Bronchial lymph node (tissue), 1 donor: ENCODE measurements around a stretch of chr2.

DNA sequence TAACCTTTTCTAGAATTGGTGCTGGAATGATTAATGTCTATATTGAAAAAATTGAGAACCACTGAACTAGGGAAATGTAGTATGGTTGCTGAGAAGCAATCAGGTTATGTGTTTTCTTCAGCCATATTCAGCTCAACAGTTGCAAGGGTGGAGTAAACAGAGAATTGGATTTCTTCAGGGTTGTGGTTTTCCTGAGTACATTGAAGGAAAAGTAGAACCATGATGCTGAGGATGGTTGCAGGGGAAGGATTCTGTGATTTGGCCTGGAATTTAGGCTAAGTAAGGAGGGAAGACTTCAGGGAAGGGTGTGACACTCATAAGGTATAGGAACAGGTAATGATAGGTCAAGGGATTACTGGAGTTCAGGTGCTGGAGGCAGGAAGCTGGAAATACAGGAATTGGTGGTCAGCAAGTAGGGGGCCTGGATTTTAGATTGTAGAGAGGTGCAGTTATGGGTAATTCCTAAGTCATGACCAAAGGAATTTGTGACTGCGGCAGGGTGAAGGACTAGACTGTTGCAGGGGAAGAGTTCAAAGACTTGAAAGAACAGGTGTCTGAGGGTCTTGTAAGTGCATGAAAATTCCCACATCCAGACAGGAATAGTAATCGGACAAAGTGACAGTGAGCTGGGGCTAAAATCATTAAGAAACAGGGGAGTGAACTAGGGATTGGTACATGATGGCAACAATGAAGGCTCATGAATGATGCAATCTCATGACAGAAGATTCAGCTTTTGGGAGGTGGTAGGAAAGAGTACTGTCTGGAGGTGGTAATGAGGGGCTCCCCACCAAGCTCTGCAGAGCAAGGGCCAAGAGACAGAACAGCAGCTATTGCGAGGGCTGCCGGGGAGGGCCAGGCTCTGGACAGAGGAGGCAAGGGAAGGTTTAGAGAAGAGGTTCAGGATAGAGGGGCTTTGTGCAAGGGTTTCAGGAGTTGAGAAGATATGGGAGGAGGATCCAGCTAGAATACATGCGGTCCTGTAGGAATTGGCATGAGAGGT is 31.1 kb downstream of the MAP3K20 start:
- PRO-cap = no peak

- PRO-cap = no peak
Observed at GRCh38 chr2:173209488-173209936, 133.9 kb downstream of the MAP3K20 start.

- PRO-cap = no peak
Observed at GRCh38 chr2:173355286-173356042, 792 bp downstream of the CDCA7 start.

GRCh38 chr2:173927597-173928359 is 37.4 kb downstream of the SP3 start:
- PRO-cap = no peak

DNA sequence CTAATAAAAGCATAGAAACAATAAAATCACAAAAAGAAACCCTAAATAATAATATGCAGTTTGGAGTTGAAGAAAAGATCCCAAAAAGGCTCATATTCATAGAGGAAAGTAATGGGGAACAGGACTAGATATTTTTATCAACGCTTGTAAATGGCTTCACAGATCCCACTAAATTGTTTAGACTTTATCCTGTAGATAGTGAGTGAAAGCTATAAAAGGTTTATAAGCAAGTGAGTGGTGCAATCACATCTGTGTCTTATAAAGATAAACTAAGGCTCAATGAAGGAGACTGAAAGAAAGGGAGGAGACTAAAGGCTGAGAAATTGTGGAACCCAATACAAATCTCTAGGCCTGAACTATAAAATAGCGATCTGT is 7.7 kb downstream of the SP3 start:
- PRO-cap = no peak

DNA sequence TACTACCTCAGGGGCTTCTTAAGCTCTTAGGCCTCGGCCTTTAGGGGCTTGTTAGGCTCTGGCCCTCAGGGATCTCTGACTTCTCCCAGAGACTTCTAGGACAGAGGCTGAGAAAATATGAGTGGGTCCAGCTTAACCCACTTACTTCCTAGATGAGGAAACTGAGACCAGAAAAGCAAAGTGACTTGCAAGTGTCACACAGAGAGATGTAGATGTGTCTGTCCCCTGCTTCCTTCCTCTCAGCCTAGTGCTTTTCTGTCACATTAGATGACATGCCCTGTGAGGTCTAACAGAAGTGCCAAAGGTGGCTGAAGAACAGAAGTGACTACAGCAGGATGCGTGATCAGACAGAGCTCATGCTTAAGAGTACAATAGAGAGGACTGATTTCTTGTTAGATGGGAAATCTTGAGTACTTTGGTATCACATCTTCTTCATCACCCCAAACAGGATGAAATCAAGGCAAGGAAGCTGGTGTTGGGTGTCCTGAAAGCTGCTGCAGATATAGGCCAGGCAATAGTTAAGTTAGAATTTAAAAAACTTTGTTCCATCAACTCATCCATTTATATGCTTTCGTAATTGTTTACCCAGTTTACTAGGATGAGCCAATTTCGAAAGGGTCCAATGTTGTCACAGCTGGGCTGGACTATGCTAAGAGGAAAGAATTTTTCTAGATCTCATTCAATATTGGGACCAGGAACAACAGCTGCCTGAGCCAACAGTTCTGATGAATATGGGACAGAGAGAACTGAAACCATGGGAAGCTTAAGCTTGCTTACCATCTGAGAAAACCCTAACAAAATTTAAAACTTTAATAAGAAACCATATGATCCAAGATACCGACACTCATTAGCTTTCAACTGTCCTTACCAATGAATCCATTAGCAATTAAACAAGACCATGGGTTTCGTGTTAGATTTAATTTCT is 21.5 kb upstream of the SP3 start:
- PRO-cap = bidirectional peak, plus-strand start at position 678 of the sequence, minus-strand start at position 561 of the sequence

GRCh38 chr2:174012612-174013274 is 47.6 kb upstream of the SP3 start:
- PRO-cap = bidirectional peak, plus-strand start at chr2:174013214, minus-strand start at chr2:174013096

DNA sequence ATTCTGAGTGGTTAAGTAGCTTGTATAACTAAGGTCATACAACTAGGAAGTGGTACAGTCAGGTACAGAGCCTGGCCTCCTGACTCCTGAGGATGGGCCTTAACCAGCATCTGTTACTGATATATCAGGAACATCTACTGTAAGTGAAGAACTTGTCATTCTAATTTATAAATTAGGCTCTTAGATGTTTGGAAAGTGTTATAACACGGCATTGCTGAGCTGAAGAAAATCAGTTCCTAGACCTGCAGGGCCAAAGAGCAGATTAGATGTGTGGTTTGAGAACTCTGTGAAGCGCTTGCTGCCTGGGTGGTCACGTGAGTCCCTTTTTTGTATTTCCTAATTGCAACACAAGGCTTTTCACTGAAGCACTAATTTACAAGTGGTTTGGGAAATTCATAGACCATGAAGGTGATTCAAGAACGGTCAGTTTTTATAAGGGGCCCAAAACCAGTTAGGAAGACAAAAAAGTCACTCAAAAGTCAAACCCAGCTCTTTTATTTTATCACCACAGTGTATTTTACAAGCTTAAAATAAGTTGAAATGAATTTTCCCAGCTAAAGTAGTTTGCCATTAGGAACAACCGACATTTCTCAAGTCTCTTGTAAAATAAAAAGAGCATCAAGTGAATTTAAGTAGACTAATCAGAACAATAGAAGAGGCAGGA is 106.9 kb upstream of the SP3 start:
- PRO-cap = no peak

DNA sequence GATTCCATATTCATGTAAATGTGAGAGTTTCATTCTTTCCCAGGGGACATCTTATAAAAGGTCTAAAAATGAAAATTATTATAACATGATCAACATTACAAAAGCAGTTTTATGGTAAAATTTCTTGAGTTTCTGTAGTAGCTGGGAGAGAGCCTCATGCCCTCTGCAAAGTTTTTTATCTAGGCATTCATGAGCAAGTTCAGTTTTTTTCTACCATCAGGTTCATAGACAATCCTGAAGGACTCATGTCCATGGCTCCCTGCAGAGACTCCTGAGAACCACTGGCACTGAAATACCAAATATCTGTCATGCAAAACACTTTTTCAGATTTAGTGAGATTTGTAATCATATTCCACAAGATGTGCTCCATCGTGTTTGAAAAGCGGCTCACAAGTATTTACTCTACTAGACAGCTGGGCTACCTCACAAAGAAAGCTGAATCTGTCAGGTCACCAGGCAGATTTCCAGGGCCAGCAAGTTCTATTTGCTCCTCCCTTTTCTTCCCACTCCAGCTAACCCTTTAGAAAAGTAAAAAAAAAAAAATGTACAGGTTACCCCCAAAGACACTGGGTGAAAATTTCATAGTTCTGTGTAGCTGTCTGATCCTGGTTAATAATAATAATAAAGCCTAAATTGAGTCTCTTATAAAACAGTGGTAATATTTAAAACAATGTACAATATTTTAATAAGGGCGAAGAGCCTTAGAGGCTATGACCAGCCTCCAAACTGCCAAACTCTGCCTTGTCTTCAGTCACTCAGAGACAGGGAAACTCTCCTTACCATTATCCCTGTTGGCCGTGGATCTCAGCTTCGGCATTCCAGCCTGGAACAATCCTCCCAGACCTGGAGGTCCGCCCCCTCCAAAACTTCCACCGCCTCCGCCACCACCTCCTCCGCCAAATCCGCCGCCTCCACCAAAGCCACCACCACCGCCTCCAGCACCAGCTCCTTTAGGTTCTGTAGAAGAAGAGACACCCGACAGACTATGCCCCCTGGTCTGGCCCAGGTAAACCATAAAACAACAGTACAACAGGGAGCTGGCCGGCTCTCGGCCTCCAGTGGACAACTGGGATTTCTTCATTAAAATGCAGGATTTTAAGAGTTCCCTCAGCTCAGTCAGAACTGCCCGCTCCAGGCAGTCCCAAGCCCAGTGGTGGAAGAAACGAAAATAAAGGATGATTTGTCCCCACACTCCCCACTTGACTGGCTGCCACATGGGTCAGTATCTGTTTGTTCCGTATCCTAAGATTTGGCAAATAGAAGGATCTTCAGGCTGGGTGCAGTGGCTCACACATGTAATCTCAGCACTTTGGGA is 22.7 kb downstream of the WIPF1 start:
- PRO-cap = no peak

DNA sequence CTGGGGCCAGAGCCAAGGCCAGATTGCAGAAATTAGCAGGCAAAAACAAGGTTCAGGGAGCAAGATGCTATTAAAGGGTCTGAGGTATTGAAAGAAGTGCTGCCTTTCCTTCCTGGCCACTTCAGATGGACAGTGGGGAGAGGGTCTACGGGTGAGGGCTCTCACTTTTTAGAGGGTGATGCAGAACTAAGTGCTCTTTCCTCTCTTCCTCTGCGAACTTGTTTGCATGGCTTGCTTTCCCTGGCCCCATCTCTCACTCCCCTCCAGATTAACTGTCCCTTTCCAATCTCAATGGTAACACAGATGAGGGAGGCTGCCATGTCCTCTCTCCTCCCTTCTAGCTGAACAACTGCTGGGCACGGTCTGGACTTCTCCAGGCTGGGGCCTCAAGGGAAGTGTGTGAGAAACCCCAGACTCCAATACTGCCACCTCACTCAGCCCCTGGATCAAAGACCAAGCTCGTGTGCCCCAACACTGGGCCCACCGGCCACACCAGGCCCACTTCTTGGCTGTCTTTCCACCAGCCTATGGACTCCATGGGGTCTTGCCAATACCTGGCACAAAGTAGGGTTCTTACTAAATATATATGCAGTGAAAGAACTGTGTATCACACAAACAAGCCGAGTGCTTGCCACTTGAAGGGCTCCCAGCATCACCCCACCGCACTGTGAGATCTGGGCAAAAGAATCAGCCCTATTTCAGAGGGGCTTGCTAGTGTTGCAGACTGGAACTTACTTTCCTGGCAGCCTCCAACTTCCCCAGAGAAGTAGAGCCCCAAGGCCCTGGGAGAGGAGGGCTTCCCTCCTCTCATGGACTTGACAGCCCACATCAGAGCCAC is 8.7 kb downstream of the WIPF1 start:
- PRO-cap = no peak

GRCh38 chr2:174614051-174614922 is 16.7 kb upstream of the WIPF1 start:
- PRO-cap = no peak

DNA sequence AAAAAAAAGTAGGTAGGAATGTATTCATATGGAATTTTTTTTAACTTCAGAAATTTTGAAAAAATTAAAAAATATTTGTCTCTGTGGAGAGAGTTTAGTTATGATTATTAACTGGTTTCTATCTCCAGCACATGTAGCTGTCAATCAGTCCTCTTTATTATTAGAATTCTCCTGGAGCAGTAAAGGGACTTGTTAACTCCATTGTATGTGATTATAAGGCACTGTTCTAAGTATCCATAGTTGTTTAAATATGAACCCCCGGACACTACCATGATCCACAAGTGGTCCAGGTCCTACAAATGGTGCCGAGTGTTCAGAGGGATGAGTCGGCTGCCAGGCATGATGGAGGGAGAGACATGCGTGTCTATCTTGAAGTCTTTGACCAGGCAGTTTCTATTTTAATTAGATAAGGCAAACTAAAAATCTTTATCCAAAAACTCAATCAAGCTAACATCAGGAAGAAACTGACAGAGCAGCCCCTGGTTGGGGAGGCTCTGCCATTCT is 468 bp downstream of the CHRNA1 start:
- PRO-cap = no peak

- PRO-cap = no peak
Observed at GRCh38 chr2:175127602-175127941, 40.4 kb downstream of the ATF2 start.

DNA sequence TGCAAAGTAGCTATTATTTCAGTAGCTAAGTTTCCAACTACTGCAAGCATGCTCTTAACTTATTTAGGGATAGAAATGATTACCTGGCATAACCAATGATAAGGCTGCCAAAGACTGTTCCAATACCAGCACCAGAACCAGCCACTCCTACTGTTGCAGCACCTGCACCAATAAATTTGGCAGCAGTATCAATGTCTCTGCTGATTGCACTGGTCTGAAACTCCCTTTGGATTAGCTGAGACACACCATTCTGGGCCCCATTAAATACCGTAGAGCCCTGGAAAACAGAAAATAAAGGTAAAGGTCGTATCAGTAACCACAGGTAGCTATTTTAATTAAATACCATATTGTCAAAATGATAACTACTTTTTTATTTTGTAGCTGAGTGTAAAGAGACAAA is 2.5 kb downstream of the ATP5MC3 start:
- PRO-cap = no peak

GRCh38 chr2:175180508-175181125 is 893 bp downstream of the ATP5MC3 start:
- PRO-cap = unidirectional peak, plus-strand start at chr2:175180958

GRCh38 chr2:175593681-175594796 is 408.0 kb downstream of the LNPK start:
- PRO-cap = no peak

- PRO-cap = no peak
Observed at GRCh38 chr2:175857420-175857717, 144.7 kb downstream of the LNPK start.

DNA sequence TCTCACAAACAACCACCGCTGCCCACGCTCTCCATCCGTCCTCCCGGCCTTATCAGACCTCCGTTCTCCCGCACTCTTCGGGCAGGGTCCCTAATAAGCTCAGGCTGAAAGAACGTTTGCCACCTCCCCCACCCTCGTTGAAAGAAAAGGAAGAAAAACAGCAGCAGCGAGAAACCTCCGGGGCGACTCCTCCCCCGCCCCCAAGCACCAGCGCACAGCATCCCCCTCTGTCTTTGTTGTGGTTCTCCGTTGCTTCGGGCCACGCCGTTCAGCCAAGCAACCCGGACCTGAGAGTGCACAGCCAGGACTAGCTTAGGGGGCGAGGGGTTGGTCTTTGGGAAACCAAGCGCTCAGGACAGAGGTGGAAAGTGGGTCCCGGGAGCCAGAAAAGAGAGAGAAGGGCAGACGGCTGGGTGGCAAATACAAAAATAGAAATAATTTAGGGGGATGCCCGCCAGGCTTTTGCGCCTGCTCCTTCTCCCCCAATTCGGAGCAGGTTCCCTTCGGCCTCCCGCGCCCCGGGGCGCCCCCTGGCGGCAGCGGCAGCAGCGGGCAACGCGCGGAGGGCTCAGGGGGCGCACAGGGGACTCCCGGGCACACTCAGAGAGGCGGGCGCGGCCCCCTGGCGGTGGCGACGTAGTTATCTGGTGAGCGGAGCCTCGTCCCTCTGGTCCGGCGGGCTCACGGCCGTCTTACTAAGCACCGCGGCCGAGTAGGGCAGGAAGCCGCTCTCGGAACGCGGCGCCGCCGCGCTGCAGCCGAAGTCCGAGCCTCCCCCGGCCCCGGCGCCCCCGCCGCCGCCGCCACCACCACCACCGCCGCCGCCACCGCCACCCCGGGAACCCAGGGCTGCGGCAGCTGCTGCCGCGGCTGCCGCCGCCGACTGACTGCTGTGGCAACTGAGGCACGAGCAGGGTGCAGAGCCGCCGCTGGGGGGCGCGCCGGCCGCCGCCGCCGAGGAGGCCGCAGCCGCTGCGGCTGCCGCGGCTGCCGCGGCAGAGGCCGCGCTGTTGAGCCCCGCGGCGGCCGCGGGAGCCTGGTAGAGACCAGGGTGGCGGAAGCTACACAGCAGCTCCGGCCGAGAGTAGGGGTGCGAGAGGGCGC is 3.9 kb downstream of the EVX2 start:
- PRO-cap = unidirectional peak, minus-strand start at position 889 of the sequence

DNA sequence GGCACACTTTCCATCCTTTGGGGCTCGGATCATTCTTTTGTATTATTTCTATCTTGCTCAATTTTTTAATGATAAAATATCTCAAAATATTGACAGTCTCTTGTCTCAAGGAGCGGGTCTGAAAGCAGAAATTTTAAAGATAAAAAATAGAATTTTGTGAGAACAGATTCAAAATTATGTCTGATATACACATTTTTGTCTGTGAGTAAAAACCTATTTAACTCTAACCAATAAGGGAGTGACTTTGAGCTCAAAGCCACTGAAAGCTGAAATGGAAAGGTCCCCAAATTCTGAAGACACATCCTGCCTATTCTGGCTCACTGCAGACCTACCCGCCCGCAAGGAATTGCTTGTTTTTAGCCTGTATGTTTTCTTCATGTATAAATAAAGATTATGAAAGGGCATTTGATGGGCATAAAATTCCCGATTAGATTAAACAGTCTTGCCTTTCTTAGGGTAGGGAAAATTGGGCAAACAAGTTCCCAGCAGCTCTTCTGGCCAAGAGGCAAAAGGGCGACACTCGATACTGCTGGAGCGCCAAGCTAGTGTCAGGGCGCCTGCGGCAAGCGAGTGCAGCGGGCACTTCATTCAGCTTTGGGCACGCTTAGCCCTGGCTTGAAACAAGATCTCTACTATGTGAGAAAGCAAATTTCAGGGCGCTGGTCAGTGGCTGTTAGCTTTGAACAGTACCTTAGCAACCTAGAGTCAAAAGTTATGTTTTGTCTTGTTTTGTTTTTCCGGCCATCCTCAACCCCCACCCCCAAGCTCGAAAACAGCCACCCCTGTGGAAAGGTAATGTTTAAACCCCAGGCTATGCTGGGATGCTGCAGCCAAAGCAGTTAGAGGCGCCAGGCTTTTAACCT is 2.7 kb upstream of the HOXD10 start:
- PRO-cap = no peak

DNA sequence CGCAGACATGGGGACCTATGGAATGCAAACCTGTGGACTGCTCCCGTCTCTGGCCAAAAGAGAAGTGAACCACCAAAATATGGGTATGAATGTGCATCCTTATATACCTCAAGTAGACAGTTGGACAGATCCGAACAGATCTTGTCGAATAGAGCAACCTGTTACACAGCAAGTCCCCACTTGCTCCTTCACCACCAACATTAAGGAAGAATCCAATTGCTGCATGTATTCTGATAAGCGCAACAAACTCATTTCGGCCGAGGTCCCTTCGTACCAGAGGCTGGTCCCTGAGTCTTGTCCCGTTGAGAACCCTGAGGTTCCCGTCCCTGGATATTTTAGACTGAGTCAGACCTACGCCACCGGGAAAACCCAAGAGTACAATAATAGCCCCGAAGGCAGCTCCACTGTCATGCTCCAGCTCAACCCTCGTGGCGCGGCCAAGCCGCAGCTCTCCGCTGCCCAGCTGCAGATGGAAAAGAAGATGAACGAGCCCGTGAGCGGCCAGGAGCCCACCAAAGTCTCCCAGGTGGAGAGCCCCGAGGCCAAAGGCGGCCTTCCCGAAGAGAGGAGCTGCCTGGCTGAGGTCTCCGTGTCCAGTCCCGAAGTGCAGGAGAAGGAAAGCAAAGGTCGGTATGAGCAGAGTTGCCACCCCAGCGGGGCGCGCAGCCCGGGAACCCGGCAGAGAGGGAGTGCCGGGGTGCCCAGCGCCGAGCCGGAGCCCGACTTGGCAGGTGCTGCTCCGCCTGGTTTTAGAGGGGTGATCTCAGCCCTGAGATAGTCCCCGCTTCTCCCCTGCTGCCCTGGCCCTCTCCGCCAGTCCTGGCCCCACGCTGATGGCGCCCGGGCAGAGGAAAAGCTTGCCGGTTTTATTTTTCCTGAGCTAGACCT is 619 bp downstream of the HOXD10 start:
- PRO-cap = no peak